Thoracic aorta endothelial cell (primary cell): ENCODE measurements around the genes WDR64, EXO1, BECN2, SDCCAG8 and AKT3.

GRCh38 chr1:241134592-241135130, 222.3 kb downstream of the RGS7 start:
- CAGE, long polyA plus RNA = no peak

GRCh38 chr1:241423599-241424844, 67.0 kb upstream of the RGS7 start:
- CAGE, long polyA plus RNA = no peak

DNA sequence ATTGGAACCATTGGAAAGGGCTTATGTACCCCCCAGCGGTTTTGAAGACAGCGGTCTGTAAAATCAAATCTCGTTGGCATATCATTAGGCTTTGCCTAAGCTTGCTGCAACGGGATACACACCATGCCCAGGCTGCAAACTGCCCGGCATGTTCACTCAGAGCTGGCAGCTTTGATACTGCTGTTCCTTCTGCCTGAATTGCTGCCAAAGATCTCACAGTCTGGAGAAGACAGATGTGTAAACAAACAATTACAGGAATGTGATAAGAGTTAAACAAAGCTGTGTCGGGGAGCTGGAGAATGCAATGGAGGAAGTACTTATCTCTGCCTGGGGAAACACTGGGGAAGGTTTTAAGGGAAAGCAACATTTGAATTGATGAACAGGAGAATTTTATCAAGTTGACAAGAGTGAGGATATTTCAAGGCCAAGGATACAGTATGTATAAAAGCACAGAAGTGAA, 30.1 kb downstream of the CHML start:
- CAGE, long polyA plus RNA = no peak

- CAGE, long polyA plus RNA = no peak
Measured at GRCh38 chr1:241652089-241652490, at the start of gene WDR64. Gene WDR64, plus strand, starts transcription at chr1:241652281.

- CAGE, long polyA plus RNA = no peak
Measured at GRCh38 chr1:241748958-241749601, 97.0 kb downstream of the WDR64 start.

DNA sequence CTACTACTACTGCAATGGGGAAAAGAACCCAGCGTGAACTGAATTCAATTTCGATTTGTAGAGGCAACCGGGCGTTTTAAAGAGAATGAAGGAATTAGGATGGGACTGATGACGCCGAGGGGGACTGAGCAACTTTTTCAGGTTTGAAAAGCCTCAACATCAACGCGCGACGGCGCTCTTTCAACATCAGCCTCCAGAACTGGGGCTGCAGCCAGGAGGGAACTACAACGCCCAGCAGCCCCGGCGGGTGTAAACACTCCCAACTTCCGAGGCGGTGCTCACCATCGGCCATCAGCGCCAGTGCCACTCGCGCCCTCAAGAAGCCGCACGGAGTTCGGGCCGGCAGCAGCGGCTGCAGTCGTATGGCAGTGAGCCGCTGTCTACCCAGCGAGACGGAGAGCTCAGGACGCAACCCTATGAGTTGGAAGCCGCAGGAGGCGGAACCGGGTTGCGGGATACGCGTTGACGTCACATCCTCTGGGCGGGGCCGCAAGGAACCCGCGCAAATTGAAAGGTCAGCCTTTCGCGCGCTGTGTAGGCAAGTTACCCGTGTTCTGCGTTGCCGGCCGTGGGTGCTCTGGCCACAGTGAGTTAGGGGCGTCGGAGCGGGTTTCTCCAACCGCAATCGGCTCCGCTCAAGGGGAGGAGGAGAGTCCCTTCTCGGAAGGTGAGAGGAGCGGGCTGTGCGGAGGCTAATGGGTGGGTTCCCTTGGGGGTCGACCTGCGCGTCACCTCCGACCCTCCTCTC, at the start of gene EXO1:
EXO1 (plus strand) TSS at position 518 of the 748 bp plus-strand sequence.
- CAGE, long polyA plus RNA = no peak

DNA sequence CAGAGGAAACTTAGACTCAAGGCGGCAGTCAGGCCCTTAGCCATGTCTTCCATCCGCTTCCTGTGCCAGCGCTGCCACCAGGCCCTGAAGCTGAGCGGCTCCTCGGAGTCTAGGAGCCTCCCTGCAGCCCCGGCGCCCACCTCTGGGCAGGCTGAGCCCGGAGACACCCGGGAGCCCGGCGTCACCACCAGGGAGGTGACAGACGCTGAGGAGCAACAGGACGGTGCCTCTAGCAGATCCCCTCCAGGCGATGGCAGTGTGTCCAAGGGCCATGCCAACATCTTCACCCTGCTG, at the start of gene BECN2:
BECN2 (plus strand) TSS at position 43 of the 294 bp plus-strand sequence.
- CAGE, long polyA plus RNA = no peak

- CAGE, long polyA plus RNA = no peak
Measured at GRCh38 chr1:242051331-242051810, 52.5 kb upstream of the MAP1LC3C start.

- CAGE, long polyA plus RNA = no peak
Measured at GRCh38 chr1:242890089-242890779, 364.8 kb downstream of the CEP170 start.

GRCh38 chr1:243113911-243114579, 141.0 kb downstream of the CEP170 start:
- CAGE, long polyA plus RNA = no peak

DNA sequence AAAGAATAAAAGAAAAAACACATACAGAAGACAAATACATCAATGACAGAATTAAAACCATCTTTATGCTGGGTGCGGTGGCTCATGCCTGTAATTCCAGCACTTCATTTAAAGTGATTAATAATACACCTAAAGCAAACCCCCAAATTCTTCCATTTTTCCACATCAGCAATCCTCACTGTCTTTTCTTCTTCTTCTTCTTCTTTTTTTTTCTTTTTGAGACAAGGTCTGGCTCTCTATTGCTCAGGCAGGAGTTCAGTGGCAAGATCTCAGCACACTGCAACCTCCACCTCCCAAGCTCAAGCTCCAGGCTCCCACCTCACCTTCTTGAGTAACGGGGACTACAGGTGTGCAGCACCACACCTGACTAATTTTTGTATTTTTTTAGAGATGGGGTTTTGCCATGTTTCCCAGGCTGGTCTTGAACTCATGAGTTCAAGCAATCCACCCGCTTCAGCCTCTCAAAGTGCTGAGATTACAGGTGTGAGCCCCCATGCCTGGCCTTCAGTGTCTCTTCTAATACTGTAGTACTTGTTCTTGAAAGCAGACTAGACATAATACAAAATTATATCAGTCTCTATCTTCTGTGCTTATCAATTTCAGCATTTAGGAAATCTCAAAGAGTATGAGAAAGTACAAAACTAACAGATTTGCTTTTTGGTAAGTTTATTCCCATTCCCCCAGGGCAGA, 23.2 kb downstream of the CEP170 start:
- CAGE, long polyA plus RNA = no peak

DNA sequence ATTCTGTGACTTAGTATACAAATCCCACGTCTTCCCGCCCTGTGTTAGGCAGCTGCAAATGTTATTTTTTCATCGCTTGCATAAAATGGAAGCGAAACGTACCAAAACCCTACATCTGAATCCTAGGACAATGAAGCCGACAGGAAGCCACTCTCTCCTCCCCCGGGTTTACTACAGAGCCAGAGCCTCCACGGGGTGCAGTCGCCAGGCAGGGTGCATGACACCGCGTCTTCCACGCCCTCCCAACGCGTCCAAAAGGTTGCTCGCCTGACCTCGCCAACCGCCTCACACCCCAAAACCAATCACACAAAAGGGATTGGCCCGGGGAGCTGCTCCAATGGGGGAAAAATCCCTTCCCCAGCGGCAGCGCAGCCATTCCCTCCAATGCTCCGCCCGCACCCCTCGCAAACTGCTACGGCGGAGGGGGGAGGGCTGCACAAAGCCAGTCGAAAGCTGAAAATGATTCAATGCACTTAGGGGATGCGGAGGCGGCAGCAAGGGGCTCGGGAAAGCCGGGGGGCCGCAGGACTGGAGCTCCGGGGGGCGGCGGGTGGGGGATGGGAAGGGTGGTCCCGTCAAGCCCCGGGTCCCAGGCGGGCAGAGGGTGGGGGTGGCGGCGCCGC, 721 bp downstream of the CEP170 start:
- CAGE, long polyA plus RNA = no peak

DNA sequence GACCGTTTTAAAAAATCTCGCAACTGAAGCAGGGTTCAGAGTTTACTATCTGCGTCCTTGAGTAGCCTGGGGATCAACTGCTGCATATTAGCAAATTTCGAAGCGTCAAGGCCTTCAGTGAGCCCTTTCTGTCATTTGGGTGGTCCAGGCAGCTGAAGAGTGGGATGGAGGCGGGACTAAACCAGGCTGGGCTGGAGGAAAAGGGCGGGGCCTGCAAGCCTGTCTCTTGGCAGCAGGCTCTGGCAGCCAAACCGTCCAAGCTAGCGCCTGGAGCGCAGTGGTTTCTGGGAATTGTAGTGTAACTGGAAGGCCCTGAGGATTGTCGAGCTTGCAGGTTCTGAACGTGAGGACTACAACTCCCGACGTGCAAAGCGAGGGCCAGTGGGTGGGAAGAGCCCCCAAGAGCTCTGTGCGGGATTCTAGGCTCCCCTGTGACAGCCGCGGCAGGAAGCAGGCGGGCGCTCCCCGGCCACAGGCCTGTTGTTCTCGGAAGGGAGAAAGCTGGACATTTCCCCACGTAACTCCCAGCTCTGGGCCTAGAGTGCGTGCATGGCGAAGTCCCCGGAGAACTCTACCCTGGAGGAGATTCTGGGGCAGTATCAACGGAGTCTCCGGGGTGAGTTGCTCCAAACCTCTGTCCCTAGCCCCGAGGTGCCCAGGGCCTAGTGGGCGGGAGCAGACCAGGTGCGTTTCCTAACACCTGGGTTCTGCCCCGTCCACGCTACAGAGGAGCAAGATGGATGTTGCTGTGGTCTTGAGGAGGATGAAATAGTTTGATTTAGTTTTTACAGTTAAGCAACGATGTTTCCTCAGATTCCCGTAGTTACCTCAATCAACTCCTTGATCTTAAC, at the start of gene SDCCAG8:
SDCCAG8 (plus strand) TSS at position 417 of the 851 bp plus-strand sequence.
- CAGE, long polyA plus RNA = no peak

- CAGE, long polyA plus RNA = no peak
Measured at GRCh38 chr1:243302578-243303204, 46.9 kb downstream of the SDCCAG8 start.

- CAGE, long polyA plus RNA = no peak
Measured at GRCh38 chr1:243397358-243398613, 141.9 kb downstream of the SDCCAG8 start.

DNA sequence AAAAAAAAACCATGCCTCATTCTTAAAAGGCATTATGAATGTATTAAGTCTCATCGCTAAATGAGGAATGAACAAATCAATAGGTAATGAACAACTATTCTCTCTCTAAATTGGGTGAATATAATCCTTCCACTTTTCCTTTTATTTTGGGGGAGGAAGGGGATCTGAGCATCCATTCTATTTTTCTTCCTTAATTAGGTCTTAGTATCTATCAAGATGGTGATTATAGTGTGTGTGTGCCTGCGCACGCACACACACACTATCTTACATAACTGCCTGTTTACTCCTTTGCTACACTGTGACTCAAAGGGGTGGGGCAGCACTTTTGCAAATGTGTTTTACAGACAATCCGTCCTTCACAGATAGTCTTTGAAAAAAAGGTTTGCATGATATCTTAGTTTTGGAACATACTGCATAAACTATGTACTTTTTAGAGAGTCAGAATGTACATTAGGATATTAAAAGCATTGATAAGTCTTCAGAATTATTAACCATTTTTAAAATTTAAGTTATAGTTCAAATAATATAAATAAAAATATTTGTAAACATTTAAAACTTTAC, 191.5 kb downstream of the SDCCAG8 start:
- CAGE, long polyA plus RNA = no peak

- CAGE, long polyA plus RNA = no peak
Measured at GRCh38 chr1:243471907-243472125, 216.0 kb downstream of the SDCCAG8 start.

- CAGE, long polyA plus RNA = no peak
Measured at GRCh38 chr1:243849811-243850153, 261 bp downstream of the AKT3 start.

DNA sequence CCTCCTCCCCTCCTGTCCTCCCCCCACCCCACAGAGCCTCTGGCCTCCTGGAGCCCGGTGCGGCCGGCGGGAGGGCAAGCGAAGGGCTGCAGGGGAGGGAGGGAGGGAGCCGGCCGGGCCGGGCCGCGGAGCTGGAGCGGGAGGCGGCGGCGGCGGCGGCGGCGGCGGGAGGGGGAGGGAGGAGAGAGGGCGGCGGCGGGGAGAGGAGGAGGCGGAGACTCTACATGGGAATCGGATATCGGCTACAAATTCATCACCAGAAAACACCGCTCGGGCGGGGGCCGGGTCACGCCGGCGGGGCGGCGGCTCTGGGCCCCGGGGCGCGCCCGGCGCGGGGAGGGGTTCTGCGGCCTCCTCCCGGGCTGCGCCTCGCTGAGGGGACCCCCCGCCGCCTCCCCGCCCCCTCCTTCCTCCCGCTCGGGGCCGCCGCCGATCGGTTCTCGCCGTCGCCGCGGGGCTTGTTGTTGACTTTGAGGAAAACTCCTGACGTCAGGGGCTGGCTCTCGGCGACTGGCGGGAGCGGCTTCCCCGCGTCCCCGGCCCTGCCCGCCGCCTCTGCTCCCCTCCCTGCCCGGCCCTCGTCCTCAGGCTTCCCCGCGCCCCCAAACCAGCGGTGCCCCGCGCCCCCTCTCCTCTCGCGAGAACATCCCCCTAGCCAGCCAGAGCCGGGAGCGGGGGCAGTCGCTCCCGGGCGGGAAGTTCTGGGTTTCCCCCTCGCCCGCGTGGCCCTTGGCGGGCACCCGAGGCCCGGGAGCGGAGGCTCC, at the start of gene AKT3:
AKT3 (minus strand) TSS at position 90 of the 764 bp plus-strand sequence.
- CAGE, long polyA plus RNA = no peak

- CAGE, long polyA plus RNA = no peak
Measured at GRCh38 chr1:244054208-244055014, 3.3 kb downstream of the ZBTB18 start.